Cardiac atrium fibroblast (primary cell): ENCODE measurements around a stretch of chr19.

DNA sequence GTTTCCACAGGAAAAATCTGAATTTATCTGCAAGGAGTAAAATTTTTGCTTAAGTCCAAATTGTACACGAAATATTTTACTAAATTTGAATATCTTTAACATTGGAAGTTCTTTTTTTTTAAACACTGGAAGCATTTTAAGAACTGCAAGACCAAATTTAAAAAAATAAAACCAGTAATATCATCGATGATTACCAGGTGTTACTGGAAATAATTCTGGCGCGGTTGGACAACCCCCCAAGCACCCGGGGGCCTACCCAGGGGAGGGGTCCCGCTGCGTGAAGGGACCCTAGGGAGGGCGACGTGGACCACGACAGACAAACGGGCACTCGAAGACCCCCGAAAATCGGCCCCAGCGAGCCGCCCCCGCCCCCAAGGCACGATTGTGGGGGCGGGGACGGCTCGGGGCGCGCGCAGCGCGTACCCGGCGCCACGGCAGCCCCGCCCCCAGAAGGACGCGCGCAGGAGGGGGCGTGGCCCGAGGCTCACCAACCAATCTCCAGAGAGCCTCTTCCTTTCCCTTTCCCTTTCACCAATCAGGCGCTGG lies 12.7 kb upstream of the JSRP1 start:
- RAMPAGE, long total RNA = no peak

DNA sequence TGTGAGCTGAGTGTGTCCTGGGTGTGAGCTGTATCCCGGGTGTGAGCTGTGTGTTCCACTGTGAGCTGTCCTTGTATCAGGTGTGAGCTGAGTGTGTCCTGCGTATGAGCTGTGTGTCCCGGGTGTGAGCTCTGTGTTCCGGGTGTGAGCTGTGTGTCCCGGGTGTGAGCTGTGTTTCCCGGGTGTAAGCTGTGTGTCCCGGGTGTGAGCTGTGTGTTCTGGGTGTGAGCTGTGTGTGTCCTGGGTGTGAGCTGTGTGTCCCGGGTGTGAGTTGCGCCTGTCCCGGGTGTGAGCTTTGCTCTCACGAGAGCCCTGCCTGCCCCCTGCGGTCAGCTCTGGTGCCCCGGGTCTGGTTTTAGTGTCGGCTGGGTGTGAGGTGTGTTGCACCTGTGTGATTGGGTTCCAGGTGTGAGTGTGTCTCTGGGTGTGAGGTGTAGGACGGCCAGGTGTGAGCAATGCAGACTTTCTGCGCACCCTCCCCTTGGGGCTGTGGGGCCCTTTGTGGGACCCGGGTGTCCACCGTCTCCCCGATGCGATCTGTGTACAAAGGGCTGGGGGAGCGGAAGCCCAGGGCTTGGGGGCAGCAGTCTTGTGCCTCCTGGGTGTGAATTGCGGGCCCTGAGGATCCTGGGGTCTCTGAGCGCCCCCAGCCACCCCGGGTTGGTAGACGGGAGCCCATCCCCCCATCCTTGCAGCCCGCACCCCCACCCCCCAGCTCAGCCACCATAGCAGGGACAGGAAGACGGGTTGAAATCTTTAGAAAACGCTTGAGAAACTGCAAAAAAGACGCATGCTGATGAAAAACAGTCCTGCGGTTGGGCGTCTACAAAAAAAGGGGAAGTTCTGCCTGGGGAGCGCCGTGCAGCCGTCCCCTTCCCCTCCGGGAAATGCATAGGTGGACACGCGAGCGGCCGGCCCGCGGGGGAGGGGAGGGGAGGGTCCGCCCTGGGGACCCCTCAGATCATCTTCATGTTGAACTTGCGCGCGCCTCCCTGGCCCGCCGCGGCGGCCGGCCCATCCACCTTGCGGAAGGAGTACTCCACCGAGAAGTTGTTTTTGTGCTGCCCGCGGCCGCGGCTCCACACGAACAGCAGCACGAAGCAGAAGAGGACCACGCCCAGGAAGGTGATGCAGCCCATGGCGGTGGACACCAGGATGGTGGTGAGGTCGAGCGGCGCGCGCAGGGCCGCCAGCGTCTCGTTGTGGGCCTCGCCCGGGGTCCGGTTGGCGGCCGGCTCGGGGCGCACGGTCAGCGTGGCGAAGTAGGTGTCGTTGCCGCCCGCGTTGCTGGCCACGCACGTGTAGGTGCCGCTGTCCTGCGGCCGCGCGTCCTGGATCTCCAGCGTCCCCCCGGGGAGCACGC lies 7.5 kb upstream of the PEAK3 start:
- RAMPAGE, long total RNA = no peak

DNA sequence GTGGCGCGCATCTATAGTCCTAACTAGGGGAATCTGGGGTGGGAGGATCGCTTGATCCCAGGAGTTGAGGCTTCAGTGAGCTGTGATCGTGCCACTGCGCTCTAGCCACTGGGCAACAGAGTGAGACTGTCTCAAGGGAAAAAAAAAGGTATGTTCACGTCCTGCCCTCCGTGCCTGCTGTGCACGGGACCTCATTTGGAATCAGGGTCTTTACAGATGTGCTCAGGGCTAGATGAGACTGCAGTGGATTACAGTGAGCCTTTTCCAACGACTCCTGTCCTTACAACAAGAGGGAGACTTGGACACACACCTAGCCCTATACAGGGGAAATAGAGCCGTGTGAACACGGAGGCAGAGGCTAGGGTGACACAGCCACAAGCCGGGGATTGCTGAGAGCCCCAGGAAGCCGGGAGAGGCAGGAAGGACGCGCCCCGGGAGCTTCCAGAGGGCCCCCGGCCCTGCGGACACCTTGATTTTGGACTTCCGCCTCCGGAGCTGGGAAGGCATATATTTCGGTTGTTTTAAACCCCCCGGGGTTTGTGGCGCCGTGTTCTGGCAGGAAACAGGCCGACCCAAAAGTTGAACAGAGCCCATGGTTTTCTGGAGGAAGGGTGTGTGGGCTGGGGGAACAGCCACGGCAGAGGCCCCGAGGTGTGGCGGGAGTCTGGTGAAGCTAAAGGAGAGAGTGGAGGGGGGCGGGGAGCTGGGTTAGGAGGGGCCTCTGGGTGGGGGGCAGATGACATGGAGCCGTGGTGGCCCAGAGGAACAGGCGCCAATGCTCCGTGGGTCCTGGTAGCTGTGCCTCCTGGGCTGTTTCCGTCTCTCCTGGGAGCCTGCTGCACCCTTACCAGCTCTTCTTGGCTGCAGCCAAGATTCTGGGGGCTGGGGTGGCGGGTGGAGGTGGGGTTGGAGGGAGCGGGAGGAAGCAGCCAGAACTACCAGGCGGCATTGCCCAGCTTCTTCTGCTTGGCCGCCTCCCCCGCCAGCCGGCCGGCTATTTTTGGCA lies 12.2 kb upstream of the PEAK3 start:
- RAMPAGE, long total RNA = no peak

DNA sequence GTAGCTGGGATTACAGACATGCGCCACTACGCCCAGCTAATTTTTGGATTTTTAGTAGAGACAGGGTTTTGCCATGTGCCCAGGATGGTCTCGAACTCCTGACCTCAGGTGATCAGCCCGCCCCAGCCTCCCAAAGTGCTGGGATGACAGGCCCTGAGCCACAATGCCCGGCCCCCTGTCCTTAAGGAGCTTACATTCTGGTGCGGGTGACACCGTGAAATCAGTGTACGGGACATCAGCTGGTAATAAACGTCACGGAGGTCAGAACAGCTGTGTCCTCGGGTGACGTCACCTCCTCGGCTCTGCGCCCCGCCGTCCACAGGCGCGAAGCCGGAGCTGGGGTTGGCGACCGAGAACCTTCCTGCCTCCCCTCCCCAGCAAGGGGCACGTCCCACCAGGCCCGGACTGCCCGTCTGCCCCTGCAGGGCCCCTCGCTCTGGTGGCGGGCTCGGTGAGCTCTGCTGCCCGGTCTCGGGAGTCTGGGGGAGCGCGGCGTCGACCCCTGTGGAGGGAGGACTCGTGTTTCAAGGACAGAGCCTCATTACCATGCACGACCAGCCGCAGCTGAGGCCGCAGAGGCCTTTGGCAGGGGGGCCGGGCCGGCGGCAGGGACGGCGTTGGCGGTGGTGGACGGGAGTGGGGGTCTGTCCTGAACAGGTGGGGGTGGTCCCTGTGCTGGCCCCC lies 5.6 kb downstream of the LINGO3 start:
- RAMPAGE, long total RNA = no peak

DNA sequence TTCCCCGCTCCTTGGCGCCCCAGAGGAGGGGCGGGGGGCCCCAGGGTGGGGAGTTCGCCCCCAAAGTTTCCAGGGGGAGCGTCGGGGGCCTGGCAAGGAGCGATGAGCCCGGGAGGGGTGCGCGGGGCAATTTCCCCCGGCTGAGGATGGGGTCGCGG lies 252 bp downstream of the LINGO3 start:
- RAMPAGE, long total RNA = no peak

GRCh38 chr19:2324473-2325924 lies 3.4 kb downstream of the LSM7 start:
- RAMPAGE, long total RNA = no peak

- RAMPAGE, long total RNA = no peak
Measured at GRCh38 chr19:2327198-2328235, 869 bp downstream of the LSM7 start.

GRCh38 chr19:2416599-2417059 lies 10.8 kb downstream of the TIMM13 start:
- RAMPAGE, long total RNA = no peak

- RAMPAGE, long total RNA = no peak
Measured at GRCh38 chr19:2433774-2434249, 6.4 kb upstream of the TIMM13 start.

- RAMPAGE, long total RNA = no peak
Measured at GRCh38 chr19:2437874-2438282, 10.5 kb upstream of the TIMM13 start.

DNA sequence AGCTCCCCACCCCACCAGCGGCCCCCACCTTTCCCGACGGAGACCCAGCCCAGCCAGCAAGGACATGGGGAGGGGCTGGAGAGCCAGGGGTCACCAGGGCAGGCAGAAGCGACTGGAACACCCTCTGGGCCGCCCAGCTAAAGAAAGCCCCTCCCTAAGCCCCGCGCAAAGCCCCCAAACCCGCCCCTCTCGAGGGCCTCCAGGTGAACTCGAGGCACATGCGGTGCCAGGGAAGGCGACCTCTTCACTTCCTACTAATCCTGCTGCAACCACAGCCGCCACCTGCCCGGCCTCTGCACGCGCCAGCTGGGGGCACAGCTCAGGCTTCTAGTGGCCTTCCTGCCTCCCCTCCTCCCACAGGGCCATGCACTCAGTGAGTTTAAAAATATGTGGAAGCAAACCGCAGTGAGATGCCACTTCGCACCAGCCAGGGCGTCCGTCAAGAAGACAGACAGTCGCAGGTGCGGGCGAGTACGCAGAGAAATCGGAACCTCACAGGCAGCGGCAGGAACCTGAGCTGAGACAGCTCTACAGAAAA lies 10.5 kb downstream of the LMNB2 start:
- RAMPAGE, long total RNA = no peak

DNA sequence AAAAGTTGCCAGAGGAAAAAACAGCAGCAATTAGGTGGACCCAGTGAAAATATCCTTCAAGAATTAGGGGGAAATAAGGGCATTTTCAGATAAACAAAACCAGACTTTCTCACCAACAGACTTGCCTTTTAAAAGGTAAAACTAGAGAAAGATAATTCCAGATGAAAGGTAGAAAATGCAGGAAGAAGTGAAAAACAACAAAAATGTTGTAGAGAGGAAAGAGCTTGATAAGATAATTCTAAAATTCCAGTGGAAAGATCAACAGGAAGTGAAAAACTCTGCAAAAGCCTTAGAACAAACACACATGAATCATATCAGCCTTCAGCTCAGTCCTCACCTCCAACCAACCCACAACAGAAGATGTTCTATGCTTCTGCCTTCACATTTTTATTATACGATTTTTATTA lies 57.7 kb downstream of the GADD45B start:
- RAMPAGE, long total RNA = no peak

DNA sequence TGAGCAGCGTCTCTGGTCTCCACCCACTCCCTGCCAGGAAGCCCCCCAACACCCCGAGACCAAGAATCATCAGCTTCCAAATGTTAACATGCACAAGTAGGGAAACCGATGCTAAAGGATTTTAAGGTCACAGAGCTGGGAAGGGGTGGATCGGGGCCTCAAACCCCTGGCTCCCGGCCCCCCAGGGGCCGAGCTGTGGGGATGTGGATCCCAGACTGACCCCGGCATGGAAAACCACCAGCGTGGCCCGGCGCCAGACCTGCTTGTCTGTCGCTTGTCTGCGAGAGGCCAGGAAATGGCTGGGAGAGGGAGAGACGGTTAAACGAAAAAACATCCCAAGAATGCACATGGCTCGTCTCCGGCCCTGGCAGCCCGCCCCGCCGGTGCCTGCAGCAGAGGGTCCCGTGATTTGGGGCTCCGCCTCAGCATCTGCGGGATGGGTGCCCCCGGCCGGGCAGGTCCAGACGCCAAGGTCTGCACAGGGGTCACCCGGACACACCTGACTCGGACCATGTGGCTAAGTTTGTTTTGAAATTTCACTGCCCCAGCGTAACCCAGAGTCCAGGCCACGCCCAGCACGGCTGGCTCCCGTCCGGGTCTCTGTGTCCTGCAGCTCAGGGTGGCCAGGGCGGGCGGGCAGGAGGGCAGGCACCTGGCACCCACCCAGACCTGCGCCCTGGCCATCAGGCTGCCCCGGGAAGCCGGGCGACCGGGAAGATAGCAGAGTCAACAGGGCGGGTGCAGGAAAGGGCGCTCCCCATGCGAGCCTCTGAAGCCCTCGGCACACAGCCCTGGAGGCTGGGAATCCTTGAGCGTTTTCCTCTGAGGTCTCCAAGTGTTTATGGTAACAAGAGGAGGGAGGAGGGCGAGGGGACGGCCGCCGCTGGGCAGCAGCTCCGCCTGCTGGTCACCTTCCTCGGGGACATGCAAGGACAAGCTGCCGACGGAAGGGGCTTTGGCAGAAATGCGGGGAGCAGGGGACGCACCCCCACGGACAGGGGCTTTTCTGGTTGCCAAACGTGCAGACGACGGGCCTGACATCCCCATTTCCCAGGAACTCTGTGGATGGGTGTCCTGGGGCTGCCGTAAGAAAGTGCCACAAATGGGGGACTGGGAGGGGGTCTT lies 103.2 kb downstream of the GADD45B start:
- RAMPAGE, long total RNA = no peak

- RAMPAGE, long total RNA = no peak
Measured at GRCh38 chr19:2591753-2592469, 110.6 kb downstream of the GNG7 start.

DNA sequence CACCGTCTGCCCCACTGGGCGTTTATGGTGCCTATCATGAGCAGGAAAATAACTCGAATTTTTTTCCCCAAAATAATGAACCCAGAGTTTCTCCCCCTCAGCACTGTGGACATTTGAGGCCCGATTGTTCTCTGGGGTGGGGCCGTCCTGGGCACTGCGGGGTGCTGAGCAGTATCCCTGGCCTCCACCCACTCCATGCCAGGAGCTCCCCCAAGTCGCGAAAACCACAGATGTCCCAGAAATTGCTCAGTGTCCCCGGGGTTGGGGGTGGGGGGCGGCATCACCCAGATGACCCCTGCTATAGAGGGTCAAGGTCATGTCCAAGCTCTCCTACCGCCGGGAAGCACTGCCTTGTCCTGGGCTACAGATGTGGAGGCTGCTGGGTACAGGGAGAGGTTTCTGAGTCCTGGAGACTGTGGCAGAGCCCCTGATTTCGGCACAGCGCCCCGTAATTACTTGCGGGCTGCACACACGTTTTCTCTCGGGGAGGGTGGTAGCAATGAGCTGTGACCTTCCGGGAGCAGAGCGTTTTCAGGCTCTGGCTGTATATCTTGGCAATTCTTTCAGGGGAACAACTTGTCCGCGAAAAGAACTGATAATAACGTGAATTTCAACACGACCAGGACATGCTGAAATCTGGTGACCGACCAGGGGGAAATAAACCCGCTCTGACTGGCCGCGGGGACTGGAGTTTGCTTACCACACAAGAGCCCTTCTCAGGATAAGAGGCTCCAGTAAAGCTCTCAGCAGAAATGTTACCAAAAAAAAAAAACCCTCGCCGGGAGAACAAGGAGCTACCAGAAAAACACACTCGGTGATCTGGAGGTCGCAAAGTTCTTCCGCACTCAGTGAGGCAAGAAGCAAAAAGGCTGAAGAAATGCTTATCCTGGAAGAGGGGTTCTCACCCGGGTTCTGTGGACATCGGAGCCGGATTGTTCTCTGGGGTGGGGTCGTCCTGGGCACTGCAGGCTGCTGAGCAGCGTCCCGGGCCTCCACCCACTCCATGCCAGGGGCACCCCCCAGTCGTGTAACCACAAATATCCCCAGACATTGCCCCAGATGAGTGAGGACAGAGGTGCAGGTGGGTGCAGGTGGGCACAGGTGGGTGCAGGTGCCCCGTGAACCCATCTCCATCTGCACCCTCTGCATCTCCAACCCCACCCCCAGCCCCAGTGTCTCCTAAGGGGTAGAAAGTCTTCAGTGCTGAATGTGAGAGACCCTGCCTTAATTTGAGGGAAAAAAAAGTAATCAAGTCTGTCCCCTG lies 67.9 kb downstream of the GNG7 start:
- RAMPAGE, long total RNA = no peak

DNA sequence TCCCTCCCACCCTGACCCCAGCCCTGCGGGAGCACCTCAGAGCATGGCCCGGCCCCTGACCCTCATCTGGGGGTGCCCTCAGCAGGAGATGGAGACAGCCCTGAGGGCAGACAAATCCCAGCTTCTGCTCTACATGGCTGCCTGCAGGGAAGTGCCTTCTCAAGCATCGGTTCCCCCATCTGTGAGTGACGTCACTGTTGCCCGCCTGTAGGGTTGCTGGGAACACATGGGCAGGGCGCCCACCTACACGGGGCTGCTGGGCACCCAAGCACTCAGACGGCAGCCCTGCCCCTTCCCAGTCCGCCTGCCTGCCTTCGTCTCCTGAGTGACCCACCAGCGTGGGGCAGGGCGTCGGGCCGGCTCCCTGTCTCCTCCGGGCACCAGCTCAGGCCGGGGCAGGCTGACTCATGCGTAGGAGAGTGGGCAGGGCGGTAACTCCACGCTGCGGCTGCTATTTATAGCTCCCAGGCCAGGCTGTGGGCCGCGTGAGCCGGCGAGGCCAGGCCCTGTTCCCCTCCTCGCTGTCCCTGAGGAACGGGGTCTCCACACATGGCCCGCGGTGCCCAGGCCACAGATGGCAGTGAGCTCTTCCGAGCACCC lies 1.8 kb upstream of the DIRAS1 start:
- RAMPAGE, long total RNA = no peak

GRCh38 chr19:2762311-2762667 lies 20.8 kb downstream of the SGTA start:
- RAMPAGE, long total RNA = no peak

- RAMPAGE, long total RNA = no peak
Measured at GRCh38 chr19:2775902-2776397, 7.1 kb downstream of the SGTA start.

GRCh38 chr19:2790112-2790609 lies 4.9 kb downstream of the THOP1 start:
- RAMPAGE, long total RNA = no peak

GRCh38 chr19:2842401-2842776 lies 1.1 kb downstream of the ZNF555 start:
- RAMPAGE, long total RNA = no peak